ENCODE measurements around a stretch of chr4.

DNA sequence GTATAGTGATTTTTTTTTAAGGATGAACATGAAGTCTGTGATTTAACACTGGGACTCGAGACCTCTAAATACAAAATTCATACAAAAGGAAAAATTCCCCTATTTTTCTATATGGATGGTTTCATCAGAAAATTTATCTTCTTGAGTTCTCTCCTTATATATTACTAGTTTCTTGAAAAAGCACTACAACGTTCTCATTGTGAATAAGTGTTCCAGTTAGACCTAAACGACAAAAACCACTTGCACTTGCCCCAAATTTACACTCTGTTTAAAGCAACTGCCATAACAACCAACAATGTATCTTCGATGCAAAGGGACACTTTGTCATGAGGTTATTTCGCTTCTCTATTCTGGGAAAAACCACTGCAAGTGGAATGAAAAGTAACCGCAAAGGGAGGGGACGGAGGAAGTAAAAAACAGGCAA is 1.4 kb upstream of the N4BP2 start:
- PRO-cap = no peak

DNA sequence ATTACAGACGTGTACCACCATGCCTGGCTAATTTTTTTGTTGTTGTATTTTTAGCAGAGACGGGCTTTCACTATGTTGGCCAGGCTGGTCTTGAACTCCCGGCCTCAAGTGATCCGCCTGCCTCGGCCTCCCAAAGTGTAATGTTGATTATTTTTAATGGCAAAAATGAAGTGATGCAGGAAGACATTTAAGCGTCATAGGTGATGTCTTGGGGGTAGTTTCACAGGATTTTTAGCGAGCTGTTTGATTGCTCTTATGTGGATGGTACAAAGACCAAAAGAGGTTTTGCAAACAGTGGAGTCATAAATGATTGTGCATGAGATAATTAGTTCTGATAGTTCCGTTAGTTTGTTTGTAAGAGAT is 14.6 kb downstream of the RHOH start:
- PRO-cap = no peak

- PRO-cap = no peak
These were observed 50.9 kb upstream of the CHRNA9 start for GRCh38 chr4:40284138-40284643.

GRCh38 chr4:40305325-40306011 is 29.7 kb upstream of the CHRNA9 start:
- PRO-cap = no peak

DNA sequence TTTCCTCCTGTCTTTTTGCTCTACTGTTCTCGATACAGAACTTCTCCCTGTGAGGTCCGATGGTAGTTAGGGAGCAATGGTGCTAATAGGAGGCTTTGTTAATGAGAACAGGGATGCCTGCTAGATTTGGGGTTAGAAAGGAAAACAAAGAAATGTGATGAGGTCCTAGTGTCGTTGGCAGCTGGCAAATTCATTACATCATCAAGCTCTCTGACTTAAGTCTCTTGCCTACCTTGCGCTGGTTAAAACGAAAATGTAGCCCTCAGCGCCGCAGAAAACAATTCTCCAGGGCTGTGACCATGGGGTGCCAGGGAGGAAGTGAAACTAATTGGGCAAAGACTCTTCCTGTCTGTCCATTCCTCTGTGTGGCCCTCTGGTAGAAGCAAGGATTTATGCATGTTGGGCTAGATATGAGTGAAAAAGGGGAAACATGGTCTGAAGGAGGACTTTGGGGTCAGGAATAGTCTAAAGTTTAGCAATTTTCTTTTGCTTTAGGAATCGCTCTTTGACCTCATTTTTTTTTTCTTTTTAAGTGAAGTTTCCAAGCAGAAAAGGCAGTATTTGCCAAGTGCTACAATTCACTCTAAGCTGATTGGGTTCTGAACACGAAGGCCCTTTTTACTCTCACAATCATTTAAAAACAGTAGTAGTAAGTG is 27.5 kb upstream of the CHRNA9 start:
- PRO-cap = no peak

DNA sequence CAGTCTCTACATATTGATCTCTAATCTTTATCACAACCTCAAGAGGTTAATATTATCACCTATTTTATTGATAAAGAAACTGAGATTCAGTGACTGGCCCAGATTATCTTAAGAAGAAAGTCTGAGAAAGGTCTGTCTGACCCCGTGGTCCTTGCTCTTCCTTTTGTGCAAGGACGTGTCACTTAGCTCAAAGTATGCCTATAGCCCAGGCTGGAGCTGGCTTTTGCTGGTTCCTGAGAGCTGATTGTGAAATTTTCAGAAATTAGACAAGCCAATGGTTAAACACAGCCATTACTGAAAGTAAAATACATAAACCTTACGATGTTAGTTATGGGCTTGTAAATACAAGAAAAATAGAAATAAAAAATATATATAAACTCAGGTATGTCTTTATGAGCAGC is 70.0 kb downstream of the CHRNA9 start:
- PRO-cap = no peak

DNA sequence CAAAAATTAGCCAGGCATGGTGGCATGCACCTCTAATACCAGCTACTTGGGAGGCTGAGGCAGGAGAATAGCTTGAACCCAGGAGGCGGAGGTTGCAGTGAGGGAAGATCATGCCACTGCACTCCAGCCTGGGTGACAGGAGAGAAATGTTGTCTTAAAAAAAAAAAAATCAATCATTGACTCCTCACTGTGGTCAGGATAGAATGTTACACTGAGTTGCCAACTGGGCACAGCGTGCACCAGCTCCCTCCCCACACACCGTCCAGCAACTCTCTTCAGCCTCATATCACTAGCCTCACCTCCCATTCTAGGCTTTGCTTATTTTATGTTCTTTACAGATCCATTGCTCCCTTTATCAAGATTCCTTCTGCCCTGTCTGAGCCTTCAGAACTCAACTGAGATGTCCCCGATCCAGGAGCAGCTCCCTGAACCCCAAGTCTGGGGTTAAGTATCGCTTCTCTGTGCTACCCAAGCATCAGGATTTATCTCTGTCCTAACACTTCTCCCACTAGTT is 79.6 kb downstream of the CHRNA9 start:
- PRO-cap = no peak

- PRO-cap = no peak
These were observed 98.3 kb downstream of the CHRNA9 start for GRCh38 chr4:40433391-40433908.

- PRO-cap = no peak
These were observed 132.5 kb downstream of the RBM47 start for GRCh38 chr4:40497179-40497633.

DNA sequence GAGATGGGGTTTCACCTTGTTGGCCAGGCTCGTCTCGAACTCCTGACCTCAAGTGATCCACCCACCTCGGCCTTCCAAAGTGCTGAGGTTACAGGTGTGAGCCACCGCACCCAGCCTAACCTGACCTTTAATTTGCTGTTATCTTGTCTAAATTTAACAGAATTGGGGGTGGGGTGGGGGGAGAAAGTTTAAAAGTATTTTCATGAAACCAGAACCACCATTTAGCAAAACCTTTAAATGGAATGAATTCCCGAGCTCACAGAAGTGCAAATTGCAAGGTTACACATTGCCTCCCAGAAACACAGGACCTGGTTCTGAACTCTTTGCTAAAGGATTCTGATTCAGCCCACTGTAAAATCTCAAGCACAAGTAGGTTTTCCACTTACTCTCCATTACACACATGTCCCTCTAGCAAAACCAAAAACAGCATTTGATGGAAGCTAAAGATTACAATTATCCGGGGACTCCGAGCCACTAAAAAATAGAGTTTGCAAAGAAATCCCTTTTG is 115.7 kb downstream of the RBM47 start:
- PRO-cap = no peak

DNA sequence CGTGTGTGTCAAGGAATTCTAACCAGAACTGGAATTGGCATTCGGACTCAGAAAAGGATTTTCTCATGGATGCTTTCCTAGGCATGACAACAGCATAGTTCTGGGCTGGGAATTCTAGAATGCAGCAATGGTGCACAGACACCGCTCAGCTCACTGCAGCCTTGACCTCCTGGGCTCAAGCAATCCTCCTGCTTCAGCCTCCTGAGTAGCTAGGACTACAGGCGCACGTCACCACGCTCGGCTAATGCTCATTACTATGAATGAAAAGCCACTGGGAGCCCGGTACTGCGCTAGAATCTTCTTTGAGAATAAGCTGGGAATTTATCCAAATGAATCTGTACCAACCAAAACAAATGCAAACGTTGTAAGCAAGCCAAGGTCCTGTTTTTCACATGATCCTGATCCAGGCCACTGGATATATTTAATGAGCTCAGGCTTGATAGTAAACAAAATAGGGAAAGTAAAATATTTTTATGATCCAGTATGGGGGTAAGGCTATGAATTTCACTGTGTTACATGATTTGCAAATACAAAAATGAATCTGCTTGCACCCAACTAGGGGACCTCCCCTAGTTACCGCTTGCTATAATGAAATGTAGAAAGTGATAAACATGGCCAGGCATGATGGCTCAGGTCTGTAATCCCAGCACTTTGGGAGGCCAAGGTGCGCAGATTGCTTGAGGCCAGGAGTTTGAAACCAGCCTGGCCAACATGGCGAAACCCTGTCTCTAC is 105.0 kb downstream of the RBM47 start:
- PRO-cap = no peak

DNA sequence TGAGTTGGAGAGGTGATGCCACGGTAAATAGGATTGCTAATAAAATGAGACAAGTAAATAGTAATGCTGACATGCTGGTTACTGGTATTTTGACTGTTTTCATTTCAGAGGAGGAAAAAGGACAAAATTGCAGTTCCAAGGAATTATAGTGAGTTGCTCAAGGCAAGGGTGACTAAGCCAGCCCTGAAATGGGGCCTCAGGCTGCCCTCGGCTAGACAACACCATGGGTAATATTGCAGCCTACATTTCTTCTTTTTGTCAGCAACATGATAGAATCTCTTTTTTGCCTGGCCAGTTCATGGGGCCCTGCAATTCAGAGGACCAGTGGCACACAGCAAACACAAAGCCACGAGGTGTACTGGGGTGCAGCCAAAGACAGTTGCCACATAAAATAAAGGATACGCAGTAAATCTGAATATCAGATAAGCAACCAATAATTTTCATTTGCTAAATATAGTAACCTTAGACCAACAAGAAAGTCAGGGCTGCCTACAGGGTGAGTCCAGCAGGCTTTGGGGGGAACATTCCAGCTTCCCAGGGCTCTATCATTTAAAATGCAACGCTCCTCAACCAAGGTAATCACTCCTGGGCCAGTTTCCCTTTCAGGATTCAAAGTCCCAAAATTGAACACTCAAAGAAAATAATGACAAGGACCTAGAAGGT is 41.8 kb downstream of the RBM47 start:
- PRO-cap = no peak

GRCh38 chr4:40909108-40909667 is 159.4 kb downstream of the NSUN7 start:
- PRO-cap = no peak

- PRO-cap = no peak
These were observed 69.5 kb downstream of the APBB2 start for GRCh38 chr4:41144716-41145329.

DNA sequence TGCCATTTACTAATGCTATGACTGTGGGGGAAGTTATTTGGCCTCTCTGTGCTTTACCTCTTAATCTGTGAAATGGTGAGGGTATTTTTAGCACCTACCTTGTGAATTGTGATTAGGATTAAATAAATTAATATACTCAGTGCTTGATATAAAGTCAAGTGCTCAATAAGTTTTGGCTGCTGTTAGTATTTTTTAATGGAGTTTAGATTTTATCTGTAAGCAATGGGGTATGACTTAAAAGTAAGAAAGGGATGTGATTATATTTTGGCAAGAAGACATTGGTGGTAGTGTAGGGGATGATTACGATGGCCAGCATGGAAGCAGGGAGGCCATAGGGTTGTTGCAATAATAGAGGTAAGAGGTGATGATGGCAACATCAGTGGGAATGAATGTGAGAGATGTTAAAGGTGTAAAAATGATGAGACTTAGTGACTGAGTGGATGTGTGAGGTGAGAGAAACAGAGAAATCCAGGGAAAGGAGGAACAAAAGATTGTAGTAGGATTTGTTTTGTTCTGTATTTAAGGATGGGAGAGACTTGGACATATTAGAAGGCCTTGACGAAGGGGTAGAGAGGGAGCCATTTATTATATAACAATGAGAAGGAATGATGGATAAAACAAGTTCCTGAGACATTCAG is 121.7 kb downstream of the UCHL1 start:
- PRO-cap = no peak

GRCh38 chr4:41426473-41426990 is 111.4 kb upstream of the LIMCH1 start:
- PRO-cap = no peak

DNA sequence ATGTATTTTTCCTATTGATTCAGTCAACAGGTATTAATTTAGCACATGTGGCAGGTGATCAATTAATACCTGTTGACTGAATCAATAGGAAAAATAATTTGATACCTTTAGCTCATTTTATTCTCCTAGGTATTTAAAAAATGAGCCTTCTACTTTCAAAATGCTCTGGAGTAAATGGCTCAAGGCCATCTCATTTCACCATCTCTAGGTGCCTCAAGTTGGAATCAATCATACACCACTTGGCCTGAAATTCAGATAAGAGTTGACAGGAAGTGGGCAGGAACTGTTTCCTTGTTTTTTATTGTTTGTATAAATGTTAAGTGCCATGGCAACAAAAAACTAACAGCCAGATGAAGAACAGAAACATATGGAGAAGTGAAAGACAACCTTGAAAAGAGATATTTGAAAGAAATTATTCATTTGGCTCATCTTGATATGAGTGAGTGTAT is 12.3 kb downstream of the LIMCH1 start:
- PRO-cap = no peak

GRCh38 chr4:42302437-42302689 is 94.9 kb upstream of the SHISA3 start:
- PRO-cap = no peak

DNA sequence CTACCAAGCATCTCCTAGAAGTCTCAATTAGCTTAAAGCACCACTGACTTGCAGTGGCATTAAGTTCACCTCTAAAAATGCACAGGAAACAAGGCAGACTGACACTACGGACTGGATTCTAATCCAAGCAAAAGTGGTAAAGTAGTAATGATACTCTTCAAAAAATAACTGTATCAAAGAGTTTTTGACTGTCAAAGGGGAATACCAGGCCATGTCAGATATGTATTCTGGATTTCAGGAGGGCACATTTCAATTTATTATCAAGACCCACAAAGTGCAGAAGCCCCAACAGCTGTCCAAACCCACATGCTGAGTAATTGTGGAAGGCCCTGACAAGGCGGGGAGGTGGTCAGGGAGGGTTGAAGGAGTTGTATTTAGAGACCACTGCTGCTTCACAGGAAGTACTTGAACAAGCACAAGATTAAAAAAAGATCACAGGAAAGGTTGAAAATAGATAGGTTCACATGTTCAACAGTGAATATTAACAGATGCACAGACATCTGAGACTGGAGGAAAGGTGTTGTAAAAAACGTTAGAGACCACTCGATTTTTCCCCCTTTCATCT is 18.0 kb downstream of the ATP8A1 start:
- PRO-cap = no peak

DNA sequence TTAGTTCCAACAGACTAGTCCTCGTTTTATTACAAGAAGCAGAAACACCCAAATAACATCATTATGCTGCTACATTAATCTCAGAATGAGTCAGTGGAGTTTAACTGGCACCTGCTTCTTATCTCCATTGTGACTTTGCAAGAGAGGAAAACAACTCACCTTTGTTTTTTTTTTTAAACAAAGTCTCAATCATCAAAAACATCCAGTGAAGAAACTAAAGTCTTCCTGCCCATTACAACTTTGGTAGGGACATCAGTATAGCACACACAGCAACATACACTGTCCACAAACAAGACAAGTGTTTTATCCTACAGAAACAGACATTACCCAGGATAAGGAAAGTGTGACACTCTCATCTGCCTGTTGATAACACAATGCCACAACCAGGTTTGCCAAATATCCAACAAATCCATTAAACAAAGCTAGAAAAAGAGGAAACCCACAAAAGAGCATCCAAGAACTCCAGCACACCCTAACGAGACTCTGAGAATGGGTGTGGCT is 15.0 kb downstream of the ATP8A1 start:
- PRO-cap = no peak